Cardiac atrium fibroblast (primary cell): ENCODE measurements around a stretch of chr11.

- RAMPAGE, long total RNA, result no peak
Measured at GRCh38 chr11:82895724-82896082, 4.5 kb downstream of the PRCP start.

GRCh38 chr11:82898997-82899427 is 1.2 kb downstream of the PRCP start:
- RAMPAGE, long total RNA, result no peak

GRCh38 chr11:82902157-82902392 is 539 bp downstream of the DDIAS start:
- RAMPAGE, long total RNA, result no peak

GRCh38 chr11:82960398-82961141 is 59.0 kb downstream of the DDIAS start:
- RAMPAGE, long total RNA, result no peak

DNA sequence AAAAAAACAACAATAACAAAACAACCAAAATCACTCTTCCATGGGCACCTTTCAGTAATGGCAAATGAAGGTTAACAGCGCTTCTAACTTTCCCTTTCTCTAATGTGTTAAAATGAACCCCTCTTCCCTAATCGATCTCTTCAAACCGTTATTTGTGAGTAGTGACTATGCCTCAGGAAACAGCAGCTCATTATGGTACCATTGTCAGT is 1.1 kb downstream of the RAB30 start:
- RAMPAGE, long total RNA, result no peak

- RAMPAGE, long total RNA, result no peak
Measured at GRCh38 chr11:83092774-83093285, 21.1 kb upstream of the RAB30 start.

GRCh38 chr11:83169033-83170087 is 12.4 kb downstream of the PCF11 start:
- RAMPAGE, long total RNA, result no peak

- RAMPAGE, long total RNA, result no peak
Measured at GRCh38 chr11:83192611-83192945, 934 bp upstream of the ANKRD42 start.

DNA sequence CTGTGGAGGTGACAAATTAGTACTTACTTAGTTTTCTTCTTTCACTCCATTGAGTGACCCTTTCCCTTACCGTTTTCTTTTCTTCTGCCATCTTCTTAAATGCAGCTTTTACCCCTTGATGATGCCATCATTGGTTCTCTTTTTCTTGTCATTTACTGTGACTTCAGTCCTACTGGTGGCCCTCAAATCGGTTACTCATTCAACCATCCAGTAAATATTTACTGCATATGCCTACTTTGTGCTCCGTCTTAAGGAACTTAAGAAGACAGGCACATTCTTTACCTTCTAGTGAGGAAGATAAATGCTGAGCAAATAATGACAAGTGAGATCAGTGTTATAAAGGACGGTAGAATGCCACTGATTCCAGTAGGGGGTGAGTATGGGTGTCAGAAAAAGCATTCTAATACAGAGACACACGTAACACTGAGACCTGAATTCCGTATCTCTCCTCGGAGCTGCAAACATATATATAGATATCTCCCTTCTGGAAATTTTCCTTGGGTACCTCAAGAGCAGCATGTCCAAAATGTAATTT is 1.6 kb downstream of the ANKRD42 start:
- RAMPAGE, long total RNA, result no peak

DNA sequence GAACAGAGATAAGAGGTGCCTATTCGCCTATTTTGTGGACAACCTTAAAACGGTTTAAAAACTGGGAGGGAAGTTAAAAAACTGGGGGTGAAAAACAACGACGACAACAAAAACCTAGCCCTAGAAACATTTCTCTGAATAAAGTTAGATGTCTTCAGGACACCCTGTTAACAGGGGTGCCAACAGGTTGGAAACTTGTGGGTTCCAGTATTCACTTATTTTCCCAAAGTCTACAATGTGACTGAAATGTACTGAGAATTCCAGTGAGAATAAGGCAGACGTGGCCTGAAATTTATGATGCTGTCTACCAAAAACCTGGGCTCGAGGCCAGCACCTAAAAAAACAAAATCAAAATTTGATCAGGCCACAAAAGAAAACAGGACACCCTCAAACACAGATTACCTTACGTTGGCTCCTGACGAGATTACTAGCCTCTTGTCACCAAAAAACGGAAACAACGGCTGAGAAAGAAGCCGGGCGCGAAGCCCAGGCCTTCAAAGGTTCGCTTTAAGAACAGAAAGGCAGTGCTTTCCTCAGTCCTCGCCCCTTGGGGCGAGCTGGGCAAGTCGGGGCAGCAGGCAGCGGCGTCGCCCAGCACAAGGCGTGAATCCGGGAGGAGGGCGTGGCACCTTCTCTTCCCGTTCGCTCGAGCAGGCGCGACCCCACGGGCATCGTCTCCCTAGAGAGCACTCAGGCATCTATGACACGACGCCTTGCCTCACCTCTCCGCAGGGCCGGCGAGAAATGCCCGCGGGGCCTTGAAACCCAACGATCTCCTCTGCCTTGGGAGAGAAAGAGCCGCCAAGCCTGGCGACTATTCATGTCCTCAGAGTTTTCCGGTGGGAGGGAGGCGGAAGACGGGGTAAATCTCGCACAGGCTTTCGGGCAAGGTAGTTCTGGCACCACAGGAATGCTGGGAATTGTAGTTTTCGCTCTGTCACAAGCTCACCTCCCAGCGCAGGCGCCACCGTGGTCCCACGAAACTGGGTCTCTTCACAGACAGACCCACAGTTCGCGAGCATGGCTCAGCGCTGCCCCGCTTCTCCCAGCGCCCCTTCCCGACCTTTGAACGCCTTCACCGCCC is 674 bp downstream of the CCDC90B start:
- RAMPAGE, long total RNA, result start-site peak on the minus strand centred at position 831 of the sequence, 63 bp wide, 1,227 and 380 reads in 2 replicates

DNA sequence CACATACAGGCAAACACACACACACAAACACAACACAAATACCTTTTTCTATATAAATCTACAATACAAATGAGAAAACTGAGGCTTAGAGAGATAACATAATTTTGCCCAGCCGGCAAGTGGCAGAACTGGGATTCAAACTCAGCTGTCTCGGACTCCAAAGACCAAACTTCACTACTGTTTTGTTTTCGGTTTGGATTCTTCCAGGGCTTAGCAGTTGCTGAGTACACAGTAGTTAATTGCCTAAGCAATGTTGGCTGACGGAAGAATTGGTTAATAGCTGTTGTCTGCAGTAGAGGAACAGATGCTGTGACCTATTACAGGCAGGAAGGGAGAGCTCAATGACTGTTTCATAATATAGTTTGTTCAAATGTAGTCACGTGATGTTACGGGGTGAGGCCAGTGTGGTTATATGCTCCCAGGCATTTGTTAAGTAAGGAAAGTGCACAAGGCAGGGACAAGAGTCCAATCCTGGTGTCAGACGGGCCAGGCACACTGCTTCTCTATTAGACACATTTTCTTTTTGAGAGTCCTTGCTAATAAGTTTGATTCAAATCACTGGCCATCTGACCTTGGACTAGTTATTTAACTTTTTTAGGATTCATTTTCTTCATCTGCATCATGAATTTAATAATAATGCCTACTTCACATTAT is 222.6 kb upstream of the CCDC90B start:
- RAMPAGE, long total RNA, result no peak

GRCh38 chr11:84307796-84308241 is 1021.7 kb upstream of the CCDC90B start:
- RAMPAGE, long total RNA, result no peak

DNA sequence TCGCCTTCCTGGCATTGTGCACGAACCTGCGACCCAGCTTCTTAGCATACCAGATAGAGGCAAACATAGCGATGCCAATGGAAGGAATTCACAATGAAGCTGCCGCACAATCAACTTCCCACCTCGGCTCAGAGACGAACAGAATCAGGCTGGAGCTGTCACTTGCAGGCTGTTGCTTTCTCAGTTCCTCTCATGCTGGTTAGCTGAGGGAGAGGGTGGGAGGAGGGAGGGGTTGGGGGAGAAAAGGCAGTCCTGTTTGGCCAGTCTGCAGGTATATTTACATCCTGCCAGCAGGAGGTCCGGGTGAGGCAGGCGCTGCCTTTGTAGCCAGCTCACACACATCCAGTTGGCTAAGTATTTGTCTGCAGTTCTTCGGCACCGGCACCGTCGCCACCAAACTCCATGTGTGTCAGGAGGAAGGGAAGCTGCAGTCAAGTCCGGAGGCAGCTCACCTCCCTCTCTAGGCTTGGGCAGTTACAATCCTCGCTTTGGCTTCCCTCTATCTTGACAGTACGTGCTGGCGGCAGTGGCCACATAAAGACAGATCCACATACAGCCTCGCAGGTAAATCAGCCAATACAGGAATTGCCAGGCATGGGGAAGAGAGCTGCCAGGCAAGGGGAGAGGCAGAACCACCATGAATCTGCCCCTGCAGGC is 1151.4 kb upstream of the CCDC90B start:
- RAMPAGE, long total RNA, result no peak

GRCh38 chr11:85626574-85626978 is 568 bp downstream of the DLG2 start:
- RAMPAGE, long total RNA, result no peak

DNA sequence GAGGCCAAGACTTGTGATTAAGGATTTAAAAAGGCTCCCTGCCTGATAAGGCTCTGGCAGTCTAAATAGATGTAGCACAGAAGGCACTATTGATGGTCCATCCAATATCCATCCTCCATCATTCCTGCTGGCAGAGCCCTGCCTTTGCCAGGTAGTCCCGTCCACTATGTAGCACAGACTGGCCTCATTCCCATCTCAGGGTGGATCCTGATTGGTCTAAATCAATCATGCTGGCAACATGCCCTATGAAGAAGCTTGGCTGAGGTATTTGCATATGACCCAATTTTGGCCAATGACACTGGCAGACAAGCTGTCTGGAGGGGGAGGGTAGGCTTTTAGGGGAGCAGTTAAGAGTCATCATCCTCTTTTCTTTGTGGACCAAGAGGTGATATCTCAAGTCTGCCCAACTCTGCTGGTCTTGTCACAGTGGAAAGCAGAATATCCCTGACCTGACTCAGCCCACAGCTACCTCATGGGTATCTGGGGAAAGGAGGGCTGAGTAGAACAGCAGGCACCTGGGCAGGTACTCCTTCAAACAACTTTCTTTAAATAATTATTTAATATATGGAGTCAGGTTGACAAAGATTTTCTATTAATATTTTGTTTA is 5.1 kb downstream of the CCDC89 start:
- RAMPAGE, long total RNA, result no peak

GRCh38 chr11:85810454-85810785 is 521 bp downstream of the SYTL2 start:
- RAMPAGE, long total RNA, result no peak

GRCh38 chr11:86029172-86029634 is 39.7 kb downstream of the PICALM start:
- RAMPAGE, long total RNA, result no peak

- RAMPAGE, long total RNA, result no peak
Measured at GRCh38 chr11:86245742-86246273, 1.3 kb downstream of the EED start.

GRCh38 chr11:86449676-86450326 is 75.1 kb downstream of the CCDC81 start:
- RAMPAGE, long total RNA, result no peak

GRCh38 chr11:86464001-86464414 is 89.3 kb downstream of the CCDC81 start:
- RAMPAGE, long total RNA, result no peak